Daoy (cell line): Measurements from ENCODE around the gene ERGIC1.

GRCh38 chr5:172361297-172362047, 77.9 kb upstream of the UBTD2 start:
- RAMPAGE, long total RNA, result no peak

GRCh38 chr5:172407838-172408293, 46.5 kb downstream of the SH3PXD2B start:
- RAMPAGE, long total RNA, result no peak

GRCh38 chr5:172410709-172411047, 43.6 kb downstream of the SH3PXD2B start:
- RAMPAGE, long total RNA, result no peak

- RAMPAGE, long total RNA, result no peak
Measured at GRCh38 chr5:172417706-172418785, 36.3 kb downstream of the SH3PXD2B start.

GRCh38 chr5:172437323-172438076, 16.8 kb downstream of the SH3PXD2B start:
- RAMPAGE, long total RNA, result no peak

- RAMPAGE, long total RNA, result no peak
Measured at GRCh38 chr5:172504641-172505392, 50.5 kb upstream of the SH3PXD2B start.

DNA sequence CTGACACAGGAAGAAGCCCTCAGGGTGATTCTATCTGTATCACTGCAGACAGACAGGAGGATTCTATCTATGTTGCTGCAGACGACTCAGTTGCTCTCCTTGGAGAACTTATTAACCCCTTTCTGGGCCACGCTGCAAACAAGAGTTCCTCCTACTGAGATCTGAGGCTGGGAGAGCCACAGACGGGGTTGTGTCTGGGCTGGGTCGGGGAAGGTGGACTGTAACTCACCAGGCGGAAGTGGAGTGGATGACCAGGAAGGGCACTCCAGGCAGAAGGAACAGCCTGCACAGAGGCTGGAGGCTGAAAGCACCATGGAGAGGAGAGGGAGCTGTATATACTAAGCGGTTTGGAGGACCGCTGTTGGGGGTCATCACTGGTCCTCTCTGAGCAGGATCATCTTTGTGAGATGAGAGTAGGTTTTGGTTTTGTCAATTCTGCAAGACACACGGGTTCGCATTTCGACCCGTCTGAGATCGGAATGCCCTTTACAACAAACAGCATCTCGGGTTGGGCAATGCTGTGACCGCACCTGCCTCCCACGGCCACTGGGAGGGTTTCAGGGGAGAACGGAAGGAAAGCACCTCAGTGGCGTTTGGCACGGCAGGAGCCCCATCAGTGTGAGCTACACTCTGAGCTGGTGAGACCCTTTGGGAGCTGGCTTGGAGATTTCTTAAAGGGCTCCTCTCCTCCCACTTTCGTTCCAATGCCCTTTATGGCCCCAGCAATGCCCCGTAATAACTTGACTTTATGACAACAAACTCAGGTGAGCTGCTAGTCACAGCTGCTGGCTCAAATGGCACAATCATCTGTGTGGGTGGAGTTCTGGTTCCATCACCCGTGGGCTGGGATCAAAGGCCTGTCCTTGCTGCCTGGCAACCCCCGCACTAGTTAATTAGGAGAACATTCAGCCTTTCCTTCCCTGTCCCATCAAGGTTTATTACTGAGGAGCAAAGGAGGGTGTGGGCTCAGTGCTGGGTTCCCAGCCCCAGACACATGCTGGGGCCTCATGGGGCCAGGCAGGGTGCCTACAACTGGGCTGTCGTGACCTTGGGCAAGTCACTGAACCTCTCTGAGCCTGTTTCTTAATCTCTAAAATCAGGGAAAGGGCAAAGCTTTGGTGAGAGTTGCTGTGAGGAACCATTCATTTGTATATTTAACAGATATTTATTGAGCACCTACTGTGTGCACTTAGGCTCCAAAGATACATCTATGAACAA, 18.6 kb upstream of the NEURL1B start:
- RAMPAGE, long total RNA, result no peak

GRCh38 chr5:172655777-172656312, 14.8 kb downstream of the NEURL1B start:
- RAMPAGE, long total RNA, result no peak

- RAMPAGE, long total RNA, result no peak
Measured at GRCh38 chr5:172687784-172688594, 46.9 kb downstream of the NEURL1B start.

DNA sequence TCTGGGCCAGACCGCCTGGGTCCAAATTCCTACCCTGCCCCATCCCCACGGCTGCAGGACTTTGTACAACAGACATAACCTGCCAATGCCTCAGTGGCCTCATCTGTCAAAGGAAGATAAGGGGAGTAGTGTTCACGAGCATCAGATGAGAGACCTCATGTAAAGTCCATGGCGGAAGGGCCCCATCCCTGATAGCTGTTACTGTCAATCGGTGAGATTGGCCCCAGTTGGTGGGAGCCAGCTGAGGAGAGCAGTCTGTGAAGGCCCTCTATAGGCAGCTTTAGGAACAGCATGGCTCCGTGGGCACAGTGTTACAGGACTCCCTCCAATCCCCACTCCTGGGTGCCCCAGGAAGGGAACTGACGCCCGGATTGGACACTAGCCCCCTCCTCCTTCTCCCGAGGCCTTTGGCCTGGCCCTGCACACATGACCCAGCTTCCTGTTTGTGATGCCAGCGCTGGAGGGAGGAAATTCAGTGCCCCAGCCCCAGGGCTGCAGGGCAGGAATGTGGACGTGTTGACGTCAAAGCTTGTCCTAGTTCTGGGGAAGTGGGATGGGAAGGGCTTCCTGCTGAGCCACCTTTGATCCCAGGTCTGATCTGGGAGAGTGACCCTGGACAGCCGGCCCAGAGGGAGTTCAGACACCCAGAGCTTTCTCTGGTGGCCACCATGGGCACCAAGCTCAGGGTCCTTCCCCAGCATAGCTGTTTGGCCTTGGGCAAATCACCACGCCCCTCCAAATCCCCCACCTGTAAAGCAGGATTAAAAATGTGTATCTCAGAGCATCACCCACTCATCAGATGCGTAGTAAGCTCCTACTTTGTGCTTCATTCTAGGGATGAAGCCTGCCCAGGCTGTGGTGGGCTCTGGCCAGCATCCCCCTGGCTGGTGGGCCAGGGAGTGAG, 56.1 kb downstream of the DUSP1 start:
- RAMPAGE, long total RNA, result no peak

- RAMPAGE, long total RNA, result no peak
Measured at GRCh38 chr5:172736168-172736446, 34.9 kb downstream of the DUSP1 start.

GRCh38 chr5:172771293-172772015, 459 bp upstream of the DUSP1 start:
- RAMPAGE, long total RNA, result no peak

DNA sequence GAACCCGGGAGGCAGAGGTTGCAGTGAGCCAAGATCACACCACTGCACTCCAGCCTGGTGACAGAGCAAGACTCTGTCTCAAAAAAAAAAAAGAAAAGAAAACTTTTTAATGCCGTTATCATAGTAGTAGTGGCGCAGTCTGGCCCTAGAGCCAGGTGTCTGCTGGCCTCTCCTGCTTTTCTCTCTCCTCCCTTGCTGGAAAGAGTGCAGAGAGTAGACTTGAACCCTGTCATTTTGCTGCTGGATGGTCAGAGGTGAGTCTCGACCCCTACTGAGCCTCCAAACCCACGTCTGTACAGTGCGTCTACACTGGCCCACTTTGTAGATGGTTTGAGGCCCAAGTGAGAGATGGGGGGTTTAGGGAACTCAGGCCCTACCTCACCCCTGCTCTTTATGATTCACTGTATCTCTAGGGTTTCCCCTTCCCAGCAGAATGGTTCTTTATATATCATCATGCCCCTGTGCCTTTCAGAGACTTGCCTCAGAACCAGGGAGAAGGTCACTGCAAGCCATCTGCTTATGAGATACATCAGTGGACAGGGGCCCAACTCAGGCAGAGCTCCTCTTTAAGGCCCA, 2.3 kb upstream of the DUSP1 start:
- RAMPAGE, long total RNA, result no peak

DNA sequence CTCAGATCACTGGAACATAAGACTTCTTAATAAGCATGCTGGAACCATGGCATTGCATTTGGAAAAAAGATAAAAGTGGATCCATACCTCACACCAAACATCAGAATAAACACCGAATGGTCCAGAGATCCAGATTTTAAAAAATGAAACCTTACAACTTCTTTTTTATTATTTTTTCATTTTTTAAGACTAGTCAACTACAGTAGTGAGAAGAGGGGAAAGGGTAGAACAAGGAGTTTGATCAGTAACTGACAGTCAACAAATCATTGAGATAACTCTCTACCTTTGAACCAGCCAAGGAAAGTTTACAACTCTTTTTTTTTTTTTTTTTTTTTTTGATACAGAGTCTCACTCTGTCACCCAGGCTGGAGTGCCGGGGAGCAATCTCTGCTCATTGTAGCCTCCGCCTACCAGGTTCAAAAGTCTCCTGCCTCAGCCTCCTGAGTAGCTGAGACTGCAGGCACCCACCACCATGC, 8.8 kb upstream of the DUSP1 start:
- RAMPAGE, long total RNA, result no peak

DNA sequence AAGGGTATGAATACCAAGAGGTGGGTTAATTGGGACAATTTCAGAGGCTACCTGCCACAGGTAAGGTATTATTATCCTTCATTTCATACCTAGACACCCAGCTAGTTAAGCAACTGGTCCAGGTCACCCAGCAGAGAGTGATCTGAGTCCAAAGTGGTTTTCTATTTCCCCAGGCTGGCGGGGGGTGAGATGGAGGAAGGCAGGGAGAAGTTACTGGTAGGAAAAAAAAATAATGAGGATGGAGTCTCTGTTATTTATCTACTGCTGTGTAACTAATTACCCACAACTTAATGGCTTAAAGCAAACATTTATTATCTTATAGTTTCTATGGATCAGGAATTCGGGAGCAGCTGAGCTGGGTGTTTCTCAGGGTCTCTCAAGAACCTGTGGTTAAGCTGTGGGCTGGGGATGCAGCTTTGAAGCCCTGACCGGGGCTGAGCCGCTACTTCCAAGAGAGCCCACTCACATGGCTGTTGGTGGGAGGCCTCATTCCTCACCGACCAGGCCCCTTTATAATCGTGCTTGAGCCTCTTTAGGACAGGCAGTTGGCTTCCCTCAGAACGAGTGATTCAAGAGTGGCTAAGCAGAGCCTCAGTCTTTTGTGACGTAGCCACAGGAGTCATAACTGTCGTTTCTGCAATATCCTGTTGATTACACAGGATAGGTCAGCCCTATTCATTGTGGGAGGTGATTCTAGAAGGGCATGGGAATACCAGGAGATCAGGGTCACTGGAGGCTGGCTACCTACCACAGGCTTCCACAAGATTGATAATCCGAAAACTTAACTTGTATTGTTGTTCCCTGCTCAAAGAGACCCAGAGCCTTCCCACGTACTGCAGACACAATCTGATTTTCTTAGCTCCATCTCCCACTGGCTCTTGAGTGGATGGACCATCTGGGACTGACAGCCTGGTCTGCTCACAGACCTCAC, 3.2 kb upstream of the ERGIC1 start:
- RAMPAGE, long total RNA, result no peak

DNA sequence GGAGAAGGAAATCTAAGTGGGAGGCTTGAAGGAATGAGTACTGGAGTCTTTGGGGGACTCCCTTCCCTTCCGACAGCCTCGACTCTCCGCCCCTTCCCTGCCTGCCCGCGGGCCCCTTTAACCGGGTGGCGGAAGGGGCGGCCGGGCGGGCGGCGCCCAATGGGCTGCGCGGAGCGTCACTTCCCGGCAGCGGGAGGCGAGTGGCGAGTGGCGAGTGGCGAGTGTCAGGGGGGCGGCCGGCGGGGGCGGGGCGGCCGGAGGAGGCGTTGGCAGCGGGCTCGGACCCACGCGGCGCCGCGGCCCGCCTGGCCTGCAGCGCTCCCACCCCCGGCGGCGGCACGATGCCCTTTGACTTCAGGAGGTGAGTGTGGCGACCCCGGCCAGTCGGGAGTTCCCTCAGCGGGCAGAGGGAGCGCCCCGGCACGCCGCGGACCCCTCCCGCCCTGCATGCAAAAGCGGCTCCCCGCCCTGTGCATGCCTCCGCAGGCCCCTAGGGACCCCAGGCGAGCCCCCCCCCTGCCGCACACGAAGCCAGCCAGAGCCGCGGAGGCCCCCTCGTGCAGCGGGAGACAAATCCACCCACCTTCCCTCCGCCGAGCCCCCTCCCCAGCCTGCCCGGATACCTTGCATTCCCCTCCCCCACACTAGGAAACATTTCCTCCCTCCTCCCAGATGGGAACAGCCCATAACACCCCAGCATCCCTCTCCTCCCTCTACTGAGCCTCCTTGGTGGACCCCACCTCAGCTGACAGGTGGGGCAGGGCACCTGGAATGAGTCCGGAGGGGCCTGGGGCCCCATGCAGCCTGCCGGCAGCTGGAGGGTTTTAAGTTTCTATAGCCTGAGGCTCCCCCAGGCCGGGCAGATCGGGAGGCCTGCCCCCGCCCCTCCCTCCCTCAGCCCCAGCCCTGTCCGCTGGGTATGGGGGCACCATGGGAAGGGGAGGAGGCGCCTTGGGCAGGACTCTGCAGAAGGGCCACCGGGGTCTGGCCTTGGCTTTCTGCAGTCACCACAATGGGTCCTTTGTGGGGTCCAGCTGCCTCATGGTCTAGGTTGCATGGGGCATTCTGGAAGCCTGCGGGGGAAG, at the start of gene ERGIC1:
TSS of gene ERGIC1 (plus strand) at position 179 of the 1,085 bp plus-strand sequence.
- RAMPAGE, long total RNA, result start-site peak on the plus strand centred at position 292 of the sequence, 34 bp wide, 207 and 40 reads in 2 replicates

DNA sequence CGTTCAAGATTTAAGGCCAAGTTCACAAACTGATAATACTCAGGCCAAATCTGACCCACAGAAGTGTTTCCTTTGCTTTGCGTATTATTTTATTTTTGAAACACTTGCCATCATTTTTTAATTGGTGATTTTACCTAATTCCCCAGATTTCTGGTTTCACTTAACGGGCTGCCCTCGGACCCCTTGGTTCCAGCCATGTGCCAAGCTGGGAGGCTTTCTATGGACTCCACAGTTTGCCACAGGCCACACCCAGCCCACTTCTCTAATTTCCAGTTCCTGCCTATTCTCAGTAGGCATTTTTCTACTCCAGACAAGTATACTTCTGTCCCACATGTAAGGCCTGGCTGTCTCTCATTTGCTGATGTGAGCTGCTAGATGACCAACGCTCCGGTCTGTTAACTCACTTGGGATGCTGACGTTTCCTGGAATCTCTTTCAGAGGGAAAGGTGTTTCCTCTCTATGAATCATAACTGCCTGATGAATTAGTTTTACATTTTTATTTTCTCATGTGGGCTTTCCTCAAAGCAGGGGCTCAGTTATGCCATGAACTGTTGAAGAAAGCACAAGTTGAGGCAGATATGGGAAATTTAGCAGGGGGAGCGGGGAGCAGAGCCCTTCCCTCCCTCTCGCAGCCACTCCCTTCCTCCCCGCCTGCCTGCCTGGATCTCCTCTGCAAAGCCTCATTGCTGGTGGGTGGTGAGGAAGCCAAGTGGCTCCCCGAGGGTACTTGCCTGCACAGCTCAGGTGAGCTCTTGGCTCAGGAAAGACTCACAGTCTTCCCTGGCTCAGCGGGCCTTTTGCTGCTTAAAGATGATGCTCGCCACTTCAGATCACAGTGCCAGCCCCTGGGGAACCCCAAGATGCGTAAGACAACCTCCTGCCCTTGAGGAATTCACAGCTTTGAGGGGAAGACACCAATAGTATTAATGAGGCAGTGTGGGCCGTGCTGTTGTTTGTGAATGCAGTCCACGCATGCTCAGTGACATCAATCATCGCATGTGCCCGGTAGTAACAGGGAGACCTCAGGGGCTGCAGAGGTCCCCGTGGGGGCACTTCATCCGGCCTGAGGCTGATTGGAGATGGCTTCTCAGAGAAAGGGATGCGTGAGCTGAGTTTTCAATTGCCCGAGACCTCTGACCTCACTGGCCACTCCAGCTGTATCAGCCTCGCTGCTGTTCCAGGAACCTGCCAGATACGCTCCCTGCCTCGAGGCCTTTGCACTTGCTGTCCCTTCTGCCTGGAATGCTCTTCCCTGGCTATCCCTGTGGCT, 36.5 kb downstream of the ERGIC1 start:
- RAMPAGE, long total RNA, result no peak

- RAMPAGE, long total RNA, result no peak
Measured at GRCh38 chr5:172897354-172898188, 61.7 kb upstream of the RPL26L1 start.

DNA sequence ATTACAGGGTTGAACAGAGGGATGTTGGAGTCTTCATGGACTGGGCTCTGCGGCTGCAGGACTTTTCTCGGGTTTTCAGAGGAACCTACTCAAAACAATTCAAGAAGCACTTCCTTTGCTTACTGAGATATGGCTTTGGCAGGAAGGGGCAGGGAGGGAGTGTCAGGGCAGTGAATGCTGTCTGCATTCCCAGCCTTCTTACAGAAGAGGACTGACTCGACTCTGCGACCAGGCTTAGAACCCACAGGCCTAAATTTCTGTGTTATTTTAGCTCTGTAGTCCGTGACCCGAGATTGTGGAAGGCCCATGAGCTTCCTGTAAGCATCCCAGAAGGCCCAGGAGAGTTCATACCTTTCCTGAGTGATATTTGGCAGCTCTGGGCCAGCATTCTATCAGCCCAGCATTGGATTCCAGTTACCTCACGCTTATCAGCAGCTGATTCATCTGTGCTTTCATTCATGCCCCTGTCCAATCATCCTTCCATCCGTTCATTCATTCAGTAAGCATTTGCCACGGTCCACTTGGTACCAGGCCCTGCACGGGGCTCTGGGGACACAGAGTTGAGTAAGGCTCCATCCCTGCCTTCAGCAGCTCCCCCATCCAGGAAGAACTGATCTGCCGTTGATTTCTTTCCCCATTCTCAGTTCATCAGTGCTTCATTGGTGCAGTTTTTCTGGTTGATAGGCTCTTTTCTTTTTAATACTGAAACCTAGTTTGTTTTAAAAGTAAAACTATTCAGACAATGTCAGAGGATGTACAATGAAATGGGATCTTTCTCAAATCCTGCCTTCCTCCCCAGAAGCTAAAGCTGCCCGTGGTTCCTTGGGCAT, 28.1 kb upstream of the RPL26L1 start:
- RAMPAGE, long total RNA, result no peak

- RAMPAGE, long total RNA, result no peak
Measured at GRCh38 chr5:173016237-173017095, 32.9 kb downstream of the ATP6V0E1 start.